Right cardiac atrium (tissue), 1 donor: ENCODE data around the genes PDE12 and PDHB.

GRCh38 chr3:56869176-56869578 is 67.4 kb upstream of the ARHGEF3 start:
- PRO-cap = no peak

GRCh38 chr3:56911173-56911642 is 109.5 kb upstream of the ARHGEF3 start:
- PRO-cap = no peak

DNA sequence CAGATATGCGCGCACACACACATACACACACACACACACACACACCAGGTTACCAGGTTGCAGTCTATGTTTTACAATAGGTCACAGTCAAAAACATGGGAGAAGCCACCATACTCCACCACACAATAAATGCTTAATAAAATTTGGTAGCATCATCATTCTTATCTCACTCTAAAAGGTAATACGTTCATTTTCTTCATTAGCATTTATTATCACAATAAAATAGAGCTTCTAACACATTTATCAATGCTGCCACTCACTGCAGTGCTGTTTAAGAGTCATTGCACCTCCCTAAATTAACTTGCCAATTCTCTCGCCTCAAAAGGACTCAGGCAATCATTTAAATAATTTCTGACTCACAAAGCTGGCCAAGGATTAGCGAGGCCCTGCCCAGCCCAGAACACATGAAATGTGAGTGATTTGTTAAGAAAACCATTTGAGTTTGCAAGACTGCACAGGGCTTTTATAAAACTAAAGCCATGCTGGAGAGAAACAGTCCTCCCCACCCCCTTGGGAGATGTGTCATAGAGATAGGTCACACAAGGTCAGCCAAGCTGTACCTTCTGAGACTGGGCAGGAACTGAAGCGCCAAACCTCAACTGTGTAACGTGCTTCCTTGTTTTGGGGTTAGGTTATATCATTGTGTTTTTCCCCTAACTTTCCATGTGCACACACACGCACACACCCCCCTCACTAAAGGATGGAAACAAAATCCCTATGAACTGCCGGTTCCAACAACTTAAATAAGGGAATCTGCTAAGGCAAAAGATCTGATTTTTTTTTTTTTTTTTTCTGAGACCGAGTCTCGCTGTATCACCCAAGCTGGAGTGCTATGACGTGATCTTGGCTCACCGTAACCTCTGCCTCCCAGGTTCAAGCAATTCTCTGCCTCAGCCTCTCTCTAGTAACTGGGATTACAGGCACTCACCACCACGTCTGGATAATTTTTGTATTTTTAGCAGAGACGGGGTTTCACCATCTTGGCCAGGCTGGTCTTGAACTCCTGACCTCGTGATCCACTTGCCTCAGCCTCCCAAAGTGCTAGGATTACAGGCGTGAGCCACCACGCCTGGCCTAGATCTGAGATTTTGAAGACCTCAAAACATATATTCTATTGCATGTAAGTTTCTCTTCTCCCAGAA is 8.1 kb downstream of the SPATA12 start:
- PRO-cap = no peak

- PRO-cap = no peak
Observed at GRCh38 chr3:57252480-57252792, 24.9 kb downstream of the APPL1 start.

- PRO-cap = no peak
Observed at GRCh38 chr3:57269317-57270587, 22.7 kb downstream of the ASB14 start.

GRCh38 chr3:57276539-57276852 is 16.0 kb downstream of the ASB14 start:
- PRO-cap = no peak

DNA sequence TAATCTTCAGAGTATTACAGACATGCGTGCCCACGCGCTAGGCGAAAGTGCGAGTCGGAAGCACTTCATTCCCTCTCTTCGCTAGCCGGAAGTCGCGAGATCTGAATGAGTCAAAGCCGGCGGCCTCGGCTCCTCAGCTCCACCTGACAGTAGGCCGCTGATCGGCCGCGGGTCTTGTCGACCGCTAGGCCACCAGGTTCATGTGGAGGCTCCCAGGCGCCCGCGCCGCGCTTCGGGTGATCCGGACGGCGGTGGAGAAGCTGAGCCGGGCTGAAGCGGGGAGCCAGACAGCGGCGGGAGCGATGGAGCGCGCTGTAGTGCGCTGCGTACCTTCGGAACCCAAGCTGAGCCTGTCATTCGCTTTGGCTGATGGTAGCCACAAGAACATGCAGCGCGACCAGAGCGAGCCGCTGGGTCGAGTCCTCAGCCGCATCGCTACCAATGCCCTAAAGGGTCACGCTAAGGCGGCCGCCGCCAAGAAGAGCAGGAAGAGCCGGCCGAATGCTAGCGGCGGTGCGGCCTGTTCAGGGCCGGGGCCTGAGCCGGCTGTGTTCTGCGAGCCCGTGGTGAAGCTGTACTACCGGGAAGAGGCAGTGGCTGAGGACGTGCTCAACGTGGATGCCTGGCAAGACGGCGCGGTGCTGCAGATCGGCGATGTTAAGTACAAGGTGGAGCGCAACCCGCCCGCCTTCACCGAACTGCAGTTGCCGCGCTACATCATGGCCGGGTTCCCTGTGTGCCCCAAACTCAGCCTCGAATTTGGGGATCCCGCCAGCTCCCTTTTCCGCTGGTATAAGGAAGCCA is at the start of gene PDE12:
TSS of gene PDE12 (plus strand) at position 95 of the 804 bp plus-strand sequence.
- PRO-cap = bidirectional peak, plus-strand start at position 113 of the sequence, minus-strand start outside the sequence; unidirectional peak, plus-strand start at position 286 of the sequence

- PRO-cap = unidirectional peak, minus-strand start at chr3:57757226
Observed at GRCh38 chr3:57756515-57757546, 722 bp downstream of the SLMAP start.

- PRO-cap = no peak
Observed at GRCh38 chr3:57969522-57970362, 38.5 kb upstream of the FLNB start.

GRCh38 chr3:57978225-57978834 is 29.9 kb upstream of the FLNB start:
- PRO-cap = no peak

DNA sequence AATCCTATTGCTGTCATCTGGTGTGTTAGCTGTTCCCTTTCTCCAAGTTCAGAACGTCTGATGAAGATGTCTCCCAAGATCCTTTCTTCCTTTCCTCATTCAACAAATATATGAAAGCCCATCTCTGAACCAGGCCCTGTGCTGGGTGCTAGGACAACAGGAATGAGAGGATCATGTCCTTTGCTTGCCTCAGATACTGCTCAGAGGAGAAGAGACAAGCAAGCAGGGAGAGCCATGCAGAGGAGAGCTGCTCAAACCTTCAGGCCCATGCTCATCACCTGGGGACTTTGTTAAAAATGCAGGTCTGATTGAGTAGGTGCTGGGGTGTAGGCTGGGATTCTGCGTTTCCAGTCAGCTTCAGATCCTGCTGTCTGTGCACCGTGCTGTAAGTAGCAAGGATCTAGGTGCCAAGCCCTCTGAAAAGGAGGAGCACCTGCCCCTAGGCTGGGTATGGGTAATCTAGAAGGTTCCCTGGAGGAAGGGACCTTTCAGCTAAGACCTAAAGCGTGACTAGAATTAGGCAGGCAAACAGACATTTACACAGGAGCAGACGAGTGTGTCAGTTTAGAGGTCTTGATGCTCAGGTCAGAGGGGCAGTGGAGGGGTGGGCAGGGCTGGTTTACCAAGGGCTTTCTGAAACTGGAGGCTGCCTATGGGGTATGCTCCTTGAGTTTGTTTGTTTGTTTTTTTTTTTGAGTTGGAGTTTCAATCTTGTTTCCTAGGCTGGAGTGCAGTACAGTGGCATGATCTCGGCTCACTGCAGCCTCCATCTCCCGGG is 7.3 kb downstream of the FLNB start:
- PRO-cap = no peak

- PRO-cap = no peak
Observed at GRCh38 chr3:58067935-58068805, 59.9 kb downstream of the FLNB start.

- PRO-cap = no peak
Observed at GRCh38 chr3:58081979-58082547, 73.8 kb downstream of the FLNB start.

GRCh38 chr3:58107522-58108119 is 99.4 kb downstream of the FLNB start:
- PRO-cap = no peak

DNA sequence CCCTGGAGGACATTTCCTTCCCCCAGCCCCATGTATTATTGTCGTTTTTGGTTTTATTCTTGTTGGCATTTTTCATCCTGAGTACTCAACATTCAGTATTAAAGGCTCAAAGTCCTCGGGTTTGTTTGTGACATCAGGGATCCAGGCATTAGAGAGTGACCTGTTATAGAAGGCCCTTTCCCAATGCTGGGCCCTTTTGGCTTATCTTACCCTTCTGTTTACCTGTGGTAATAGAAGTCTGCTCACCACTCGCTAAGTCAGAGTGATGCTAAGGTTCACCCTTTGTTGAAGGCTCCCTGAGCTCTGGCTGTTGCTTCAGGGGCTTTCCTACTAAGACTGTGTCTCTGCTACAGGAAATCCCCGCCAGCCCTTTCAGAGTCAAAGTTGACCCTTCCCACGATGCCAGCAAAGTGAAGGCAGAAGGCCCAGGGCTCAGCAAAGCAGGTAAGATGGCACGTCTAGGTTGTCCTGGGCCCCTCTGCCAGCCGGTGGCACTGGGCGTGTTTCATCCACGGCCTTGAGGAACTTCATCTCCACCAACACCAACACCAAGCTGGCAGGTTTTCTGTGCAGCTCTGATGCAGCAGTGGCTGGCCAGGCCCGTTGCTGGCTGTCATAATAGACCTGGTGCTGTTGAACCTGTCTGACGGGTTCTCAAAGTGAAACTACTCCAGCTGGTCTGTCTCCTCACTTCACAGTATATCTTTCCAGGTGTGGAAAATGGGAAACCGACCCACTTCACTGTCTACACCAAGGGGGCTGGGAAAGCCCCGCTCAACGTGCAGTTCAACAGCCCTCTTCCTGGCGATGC is 99.1 kb downstream of the DNASE1L3 start:
- PRO-cap = no peak

GRCh38 chr3:58165082-58166007 is 45.4 kb downstream of the DNASE1L3 start:
- PRO-cap = no peak

- PRO-cap = no peak
Observed at GRCh38 chr3:58168225-58169131, 42.3 kb downstream of the DNASE1L3 start.

- PRO-cap = no peak
Observed at GRCh38 chr3:58189026-58189652, 21.6 kb downstream of the DNASE1L3 start.

DNA sequence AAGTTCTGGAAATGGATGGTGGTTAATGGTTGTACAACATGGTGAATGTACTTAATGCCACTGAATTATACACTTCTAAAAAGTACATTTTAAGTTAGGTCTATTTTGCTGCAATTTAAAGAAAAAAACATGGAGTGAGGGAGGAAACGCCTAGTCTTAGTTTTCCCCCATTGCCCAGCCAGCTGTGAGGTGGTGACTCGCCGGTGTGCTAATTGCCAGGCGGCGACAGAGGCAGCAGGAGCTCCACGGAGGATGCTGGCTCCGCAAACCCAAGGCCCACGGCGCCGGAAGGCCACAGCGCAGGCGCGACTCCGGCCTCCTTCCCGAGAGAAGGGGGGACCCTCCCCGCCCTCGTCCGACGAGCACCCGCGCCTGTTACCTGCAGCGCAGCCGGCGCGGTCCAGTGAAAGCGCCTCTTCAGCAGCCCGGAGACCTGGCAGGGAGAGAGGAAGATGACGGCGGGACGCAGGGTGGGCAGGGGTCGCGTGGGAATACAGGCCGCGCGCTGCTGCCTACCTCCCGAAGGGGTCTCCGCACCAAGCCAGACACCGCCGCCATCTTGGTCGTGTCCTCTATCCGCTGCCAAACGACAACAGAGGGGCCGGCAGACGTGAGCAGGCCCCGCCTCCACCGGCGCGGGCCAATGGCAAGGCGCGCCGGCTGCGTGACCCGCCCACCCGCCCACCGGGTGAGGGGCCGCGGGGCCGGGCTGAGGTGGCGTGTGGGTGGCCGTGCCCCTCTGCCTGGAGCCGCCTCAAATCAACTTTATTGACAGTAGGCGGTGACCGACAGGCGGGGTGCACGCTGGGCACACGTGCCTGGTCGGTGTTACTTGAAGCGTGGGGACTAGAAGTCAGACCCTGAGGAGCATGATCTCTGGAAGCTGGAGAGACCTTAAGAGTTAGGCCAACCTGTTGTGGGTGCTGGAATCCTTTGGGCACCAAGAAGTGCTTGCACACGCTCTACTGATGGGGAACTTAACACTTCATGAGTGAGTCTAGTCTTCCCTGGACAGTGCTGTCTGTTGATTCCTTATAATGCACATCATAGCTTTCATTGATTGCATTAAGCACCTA is at the start of gene PDHB:
TSS of gene PDHB (minus strand) at position 581 of the 1,076 bp plus-strand sequence.
- PRO-cap = bidirectional peak, plus-strand start at position 328 of the sequence, minus-strand start at position 293 of the sequence; bidirectional peak, plus-strand start at position 684 of the sequence, minus-strand start at position 567 of the sequence

GRCh38 chr3:58434877-58435444 is 1.3 kb upstream of the PDHB start:
- PRO-cap = no peak